Panc1 (cell line): Measurements from ENCODE around the genes ATF7IP, C12orf60, STRAP, SLC15A5 and MGST1.

GRCh38 chr12:14314875-14315337, 50.6 kb upstream of the ATF7IP start:
- RRBS, 2 experiments, result no CpG with 5 or more reads among the region's 5 CpGs

DNA sequence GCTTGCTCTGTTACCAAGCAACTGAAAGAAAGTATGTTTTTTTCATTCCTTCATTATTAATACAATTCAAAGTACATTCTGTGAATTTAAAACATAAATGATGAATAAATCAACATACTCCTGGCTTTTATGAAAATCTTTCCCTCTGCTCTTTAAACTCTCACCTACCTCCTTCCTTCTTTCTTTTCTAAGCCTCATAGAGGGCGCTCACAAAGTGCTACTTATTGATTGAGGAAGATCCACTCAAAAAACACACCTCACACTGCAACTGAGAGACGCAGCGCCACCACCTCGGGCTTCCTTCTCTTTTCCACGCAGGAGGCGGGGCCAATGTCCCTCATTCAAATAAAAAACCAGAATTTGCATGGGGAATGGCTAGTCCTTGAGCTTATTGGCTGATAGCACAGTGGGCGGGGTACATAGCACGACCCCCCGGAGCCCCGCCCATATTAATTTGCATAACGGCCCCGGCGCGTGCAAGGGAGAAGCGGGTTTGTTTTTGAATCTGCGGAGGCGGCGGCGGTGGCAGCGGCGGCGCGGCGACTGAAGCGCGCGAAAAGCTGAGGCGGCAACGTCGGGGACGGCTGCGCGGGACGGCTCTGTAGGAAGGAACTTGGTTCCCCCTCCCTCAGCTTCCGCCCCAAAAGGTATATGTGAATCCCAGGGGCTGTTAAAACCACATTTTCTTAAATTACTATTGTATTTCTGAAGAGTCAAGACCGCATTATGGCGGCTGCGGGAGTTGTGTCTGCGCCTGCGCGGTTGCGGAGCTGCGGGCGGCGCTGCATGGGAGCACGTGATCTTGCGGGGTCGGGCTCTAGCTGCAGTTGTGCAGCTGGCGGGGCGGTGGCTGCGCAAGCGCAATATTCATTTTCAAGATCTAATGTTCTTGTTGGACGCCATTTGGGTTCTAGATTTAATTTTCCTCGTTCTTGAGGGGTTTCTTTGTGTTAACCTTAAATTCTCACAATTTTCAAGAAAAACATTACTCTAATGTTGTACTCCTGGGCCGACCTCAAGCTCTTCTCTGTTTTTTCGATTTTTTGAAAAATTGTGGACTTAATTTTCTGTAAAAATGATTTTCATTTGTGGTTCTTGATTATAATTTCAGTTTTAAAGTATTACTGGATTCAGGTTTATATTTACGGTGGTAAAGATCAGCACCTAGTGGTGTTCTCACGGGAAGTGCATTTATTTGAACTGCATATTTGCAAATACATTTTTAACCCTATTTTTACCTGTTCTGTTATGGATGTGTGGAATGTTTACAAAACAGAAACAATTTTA, at the start of gene ATF7IP:
Gene ATF7IP, plus strand, starts transcription at position 502 of the 1,287 bp plus-strand sequence.
- RRBS, 2 experiments, result 0% methylated on average over 3 of the region's 58 CpGs; no CpG with 5 or more reads in 1 of the 2 experiments

- RRBS, 2 experiments, result no CpG with 5 or more reads among the region's 2 CpGs
These were observed 51.0 kb downstream of the ATF7IP start for GRCh38 chr12:14416446-14416977.

- RRBS, 2 experiments, result no CpG with 5 or more reads among the region's 4 CpGs
These were observed 52.9 kb downstream of the ATF7IP start for GRCh38 chr12:14418296-14418858.

GRCh38 chr12:14436034-14436290, 70.5 kb downstream of the ATF7IP start:
- RRBS, 2 experiments, result no CpG with 5 or more reads among the region's 5 CpGs

- RRBS, 2 experiments, result no CpG with 5 or more reads among the region's 2 CpGs
These were observed 44.0 kb downstream of the GUCY2C start for GRCh38 chr12:14652445-14652708.

GRCh38 chr12:14803577-14803834, at the start of gene C12orf60:
Gene C12orf60, plus strand, starts transcription at chr12:14803670.
- RRBS, 2 experiments, result no CpG with 5 or more reads among the region's 12 CpGs

- RRBS, 2 experiments, result no CpG with 5 or more reads among the region's 2 CpGs
These were observed 10.4 kb upstream of the ERP27 start for GRCh38 chr12:14948762-14949144.

DNA sequence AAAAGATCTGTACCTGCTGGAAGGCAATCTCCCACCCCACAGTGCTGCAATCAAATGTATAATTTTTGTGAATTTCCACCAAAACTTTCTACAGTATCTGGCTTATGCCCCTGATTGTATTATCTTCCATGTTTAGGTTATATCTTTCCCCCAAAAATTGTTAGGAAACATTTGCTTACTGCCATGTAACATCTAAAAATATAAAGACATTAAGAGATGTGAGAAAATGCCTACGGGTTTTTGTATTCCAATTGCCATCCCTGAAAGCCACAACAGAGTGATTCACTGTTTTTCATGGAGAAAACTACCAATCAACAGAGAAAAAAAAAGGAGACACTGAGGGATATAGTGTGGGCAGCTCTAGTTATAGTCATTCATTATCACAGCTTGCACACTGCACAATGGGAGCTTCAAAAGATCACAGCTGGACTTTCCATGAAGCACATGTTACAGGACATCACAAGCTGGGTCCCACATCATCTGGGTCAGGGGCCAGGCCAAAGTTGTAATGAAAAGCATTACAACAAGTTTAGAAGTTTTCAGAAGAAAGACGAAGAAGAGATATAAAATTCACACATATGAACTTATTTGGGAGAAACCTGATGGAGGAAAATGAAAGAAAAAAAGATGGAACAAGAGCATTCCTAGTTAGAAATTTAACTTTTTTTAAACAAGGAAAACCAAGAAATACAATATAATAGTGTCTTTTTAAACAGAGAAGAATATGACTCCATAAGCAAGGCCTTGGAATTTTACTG, 41.6 kb downstream of the RERG start:
- RRBS, 2 experiments, result no CpG with 5 or more reads among the region's 2 CpGs

DNA sequence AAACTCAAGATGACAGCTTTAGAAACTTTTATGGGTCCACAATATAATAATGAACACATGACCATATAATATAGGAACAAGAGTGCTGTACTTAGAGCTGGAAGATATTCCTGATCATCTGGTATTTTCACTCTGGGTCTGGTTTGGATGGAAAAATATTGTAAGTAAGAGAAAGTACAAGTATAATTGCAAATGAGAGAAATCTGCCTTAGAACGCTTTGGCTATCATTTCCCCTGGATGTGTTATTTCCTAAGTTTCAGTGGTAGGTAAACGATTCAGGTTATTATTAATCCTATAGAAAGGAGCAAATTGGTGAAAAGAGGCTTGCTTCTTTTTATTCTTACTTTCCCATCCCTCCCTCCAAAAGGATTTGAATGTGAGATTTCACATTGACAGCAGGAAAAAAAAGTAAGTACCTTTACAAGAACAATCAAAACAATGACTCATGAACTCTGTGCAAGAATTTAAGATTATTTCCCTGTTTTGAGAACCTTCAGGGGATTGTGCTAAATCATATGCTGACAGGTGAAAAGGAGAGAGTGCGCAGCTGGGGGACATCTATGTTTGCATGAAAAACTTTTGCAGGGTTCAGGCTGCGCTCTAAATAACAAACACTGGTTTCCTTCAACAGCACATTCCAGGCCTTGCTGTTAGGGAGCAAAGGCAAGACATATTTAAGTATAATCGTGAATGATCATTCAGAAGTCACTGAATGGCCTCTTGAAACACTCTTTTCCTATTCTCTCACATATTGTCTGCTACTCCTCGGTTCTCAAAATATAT, 27.4 kb downstream of the RERG start:
- RRBS, 2 experiments, result no CpG with 5 or more reads among the region's 6 CpGs

- RRBS, 2 experiments, result no CpG with 5 or more reads among the region's 4 CpGs
These were observed 1.5 kb downstream of the EPS8 start for GRCh38 chr12:15787668-15788148.

GRCh38 chr12:15789980-15790330, 767 bp upstream of the EPS8 start:
- RRBS, 2 experiments, result no CpG with 5 or more reads among the region's 7 CpGs

- RRBS, 2 experiments, result no CpG with 5 or more reads among the region's 3 CpGs
These were observed 43.0 kb upstream of the EPS8 start for GRCh38 chr12:15832177-15832586.

DNA sequence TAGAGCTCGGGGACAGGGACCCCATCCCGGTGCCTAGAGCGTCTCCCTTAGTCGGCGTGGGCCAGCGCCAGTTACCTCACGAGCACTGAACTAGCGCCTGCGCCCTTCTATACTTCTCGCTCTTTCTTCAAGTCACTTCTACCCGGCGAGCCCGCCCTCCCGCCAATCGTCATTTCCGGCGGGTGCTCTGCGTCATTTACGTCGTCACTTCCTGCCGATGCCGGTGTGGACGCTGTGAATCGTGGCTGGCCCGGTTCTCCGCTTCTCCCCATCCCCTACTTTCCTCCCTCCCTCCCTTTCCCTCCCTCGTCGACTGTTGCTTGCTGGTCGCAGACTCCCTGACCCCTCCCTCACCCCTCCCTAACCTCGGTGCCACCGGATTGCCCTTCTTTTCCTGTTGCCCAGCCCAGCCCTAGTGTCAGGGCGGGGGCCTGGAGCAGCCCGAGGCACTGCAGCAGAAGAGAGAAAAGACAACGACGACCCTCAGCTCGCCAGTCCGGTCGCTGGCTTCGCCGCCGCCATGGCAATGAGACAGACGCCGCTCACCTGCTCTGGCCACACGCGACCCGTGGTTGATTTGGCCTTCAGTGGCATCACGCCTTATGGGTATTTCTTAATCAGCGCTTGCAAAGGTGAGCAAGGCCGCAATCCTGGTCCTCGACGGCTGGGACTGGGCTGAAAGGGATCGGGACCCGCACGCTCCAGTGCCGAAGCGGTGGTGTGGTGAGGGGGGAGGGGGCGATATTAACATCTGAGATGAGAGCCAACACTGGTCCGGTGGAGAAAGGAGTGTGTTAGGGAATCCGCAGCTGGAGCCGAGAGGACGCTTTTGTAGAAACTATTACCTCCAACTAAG, at the start of gene STRAP:
Gene STRAP, plus strand, starts transcription at position 200 of the 856 bp plus-strand sequence.
- RRBS, 2 experiments, result 0 to 5% methylated on average over 5 to 17 of the region's 61 CpGs

- RRBS, 2 experiments, result no CpG with 5 or more reads among the region's 7 CpGs
These were observed at the start of gene SLC15A5 for GRCh38 chr12:16277389-16278017. Gene SLC15A5, minus strand, starts transcription at chr12:16277685.

- RRBS, 2 experiments, result no CpG with 5 or more reads among the region's 4 CpGs
These were observed 3.6 kb upstream of the SLC15A5 start for GRCh38 chr12:16281032-16281575.

GRCh38 chr12:16347337-16347923, at the start of gene MGST1:
Gene MGST1, plus strand, starts transcription at chr12:16347645.
- RRBS, 2 experiments, result 1 to 9% methylated on average over 8 of the region's 27 CpGs

- RRBS, 2 experiments, result no CpG with 5 or more reads among the region's 2 CpGs
These were observed 33.8 kb downstream of the LMO3 start for GRCh38 chr12:16572109-16572580.

DNA sequence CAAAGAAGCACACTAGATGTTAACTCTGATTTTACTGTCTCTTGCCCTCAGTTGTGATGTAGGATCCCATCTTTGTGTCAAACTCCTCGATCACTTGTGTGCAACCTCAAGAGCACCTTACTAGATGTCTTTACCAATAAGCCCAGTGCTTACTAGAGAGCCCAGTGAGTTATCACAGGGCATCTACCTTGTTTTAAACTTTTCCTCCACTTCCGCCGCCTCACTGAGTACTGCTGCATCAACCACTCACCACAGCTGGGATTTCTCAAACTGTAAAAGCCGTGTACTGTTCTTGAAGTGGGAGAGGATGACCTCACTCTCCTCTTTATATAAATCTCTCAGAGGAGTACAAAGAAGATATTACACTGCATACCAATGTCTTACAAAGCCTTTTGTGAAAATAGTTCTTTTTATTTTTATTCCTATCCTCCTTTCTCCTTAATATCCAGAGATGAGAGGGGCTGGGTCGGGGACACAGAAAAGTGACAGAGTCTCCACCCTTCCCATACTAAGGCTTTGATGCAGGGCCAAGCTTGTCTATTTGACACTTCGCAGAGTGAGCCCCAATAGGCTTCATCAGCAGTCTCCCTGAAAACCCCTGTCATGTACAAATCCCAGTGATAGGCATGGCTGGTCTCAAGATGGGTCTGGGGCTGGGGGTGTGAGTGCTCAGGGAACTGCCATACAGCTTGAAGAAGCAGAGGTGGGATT, 94.1 kb downstream of the PLCZ1 start:
- RRBS, 2 experiments, result no CpG with 5 or more reads among the region's 6 CpGs

DNA sequence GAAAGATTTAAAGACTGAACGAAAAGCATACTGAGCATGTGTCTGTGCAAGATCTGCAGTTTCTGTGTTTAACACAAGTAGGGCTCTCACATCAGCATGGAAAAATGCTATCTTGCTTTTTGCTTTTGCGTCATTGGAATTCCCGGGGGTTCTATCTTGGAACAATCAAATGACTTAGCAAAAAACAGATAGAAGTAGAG, 162.0 kb downstream of the CAPZA3 start:
- RRBS, 2 experiments, result no CpG with 5 or more reads among the region's 3 CpGs